Sciatic nerve (tissue), 1 donor: Measurements from ENCODE around the gene ZNFX1.

DNA sequence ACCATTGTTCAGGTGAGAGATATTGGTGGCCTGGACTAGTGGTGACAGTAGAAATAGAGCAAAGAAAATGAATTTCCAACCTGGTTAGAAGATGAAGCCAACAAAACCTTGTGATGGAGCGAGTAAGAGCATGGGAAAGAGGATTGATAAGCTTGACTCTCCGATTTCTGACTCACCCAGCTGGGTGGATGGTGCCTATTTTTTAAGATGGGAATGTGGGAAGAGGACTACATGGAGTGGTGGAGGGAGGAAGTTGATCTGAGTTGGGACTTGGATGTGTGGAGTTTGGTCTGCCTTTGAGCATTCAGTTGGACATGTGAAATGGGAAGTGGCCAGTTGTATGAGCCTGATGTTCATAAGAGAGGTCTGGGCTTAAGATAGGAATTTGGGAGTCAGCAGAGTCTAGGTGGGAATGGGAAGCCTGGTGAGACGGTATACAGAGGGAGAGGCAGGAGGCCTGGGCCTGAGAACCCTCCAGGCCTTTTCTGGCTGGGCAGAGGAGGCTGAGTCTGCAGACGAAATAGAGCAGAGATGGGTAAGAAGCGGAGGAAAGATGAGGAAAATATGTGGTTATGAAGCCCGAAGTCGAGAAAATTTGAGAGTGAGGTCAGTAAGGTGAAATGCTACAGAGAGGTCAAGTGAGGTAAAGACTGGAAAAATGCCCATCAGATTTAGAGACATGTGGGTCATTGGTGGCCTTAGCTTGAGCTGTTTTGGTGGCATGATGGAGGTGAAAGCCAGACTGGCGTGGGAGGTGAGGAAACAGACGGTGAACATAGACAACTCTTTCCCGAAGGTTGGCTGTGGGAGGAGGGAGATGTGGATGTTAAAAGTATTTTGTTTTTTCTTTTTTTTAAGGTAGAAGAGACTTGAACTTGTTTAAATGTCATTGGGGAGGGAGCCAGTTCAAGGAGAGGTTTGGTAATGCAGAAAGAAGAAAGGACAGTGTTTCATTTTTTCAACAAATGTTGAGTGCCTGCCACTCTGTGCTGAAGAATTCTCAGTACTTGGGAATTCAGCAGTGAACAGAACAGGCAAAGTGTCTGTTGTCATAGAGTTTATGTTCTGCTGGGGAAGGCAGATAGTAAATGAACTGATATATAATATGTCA is 9.2 kb downstream of the ARFGEF2 start:
- PRO-cap = no peak

GRCh38 chr20:49035452-49036334 is 10.4 kb upstream of the CSE1L start:
- PRO-cap = no peak

DNA sequence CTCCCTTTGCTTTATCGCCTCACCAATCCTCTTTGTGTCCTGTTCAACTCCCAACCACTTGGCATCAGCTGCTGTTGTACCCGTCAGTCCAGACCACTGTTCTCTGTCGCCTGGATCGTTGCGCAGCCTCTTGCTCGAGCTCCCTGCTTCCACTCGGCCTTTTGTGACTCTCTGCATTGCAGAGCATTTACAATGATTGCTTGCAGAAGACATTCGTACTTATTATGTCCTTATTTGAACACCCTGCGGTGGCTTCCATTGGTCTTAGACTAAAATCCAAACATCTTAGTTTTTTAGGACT is 14.6 kb downstream of the DDX27 start:
- PRO-cap = no peak

DNA sequence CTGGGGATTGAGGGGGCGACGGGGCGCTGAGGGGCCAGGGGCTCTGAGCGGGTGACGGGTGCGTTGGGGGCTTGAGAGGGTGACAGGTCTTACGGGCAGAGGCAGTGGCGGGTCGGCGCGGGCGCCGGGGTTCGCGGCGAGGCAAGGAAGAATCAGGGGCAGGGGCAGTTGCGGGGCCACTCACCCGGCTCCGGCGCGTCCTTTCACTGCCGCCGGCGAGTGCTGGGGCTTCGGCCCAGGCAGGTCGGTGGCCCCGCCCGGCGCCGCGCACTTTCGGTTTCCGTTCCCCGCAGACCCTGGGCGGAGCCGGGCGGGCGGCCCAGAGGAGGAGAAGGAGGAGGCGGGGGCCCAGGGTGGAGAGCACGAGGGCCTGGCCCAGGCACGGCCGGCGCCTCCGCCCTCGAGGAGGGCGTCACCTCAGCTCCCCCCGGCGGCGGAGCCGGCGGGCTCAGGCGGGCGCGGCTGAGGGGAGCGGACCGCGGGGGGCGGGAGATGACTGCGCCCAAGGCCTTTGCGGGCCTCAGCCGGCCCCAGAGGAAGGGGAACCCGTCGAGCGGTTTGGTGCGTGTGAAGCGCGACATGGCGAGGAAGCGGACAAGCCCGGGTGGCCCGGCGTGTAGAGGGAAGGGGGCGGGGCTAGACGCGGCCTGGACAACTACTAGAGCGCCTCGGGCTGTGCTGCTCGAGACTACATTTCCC is at the start of gene ZNFX1:
TSS of gene ZNFX1 (minus strand) at position 221 of the 699 bp plus-strand sequence.
- PRO-cap = bidirectional peak, plus-strand start at position 378 of the sequence, minus-strand start at position 204 of the sequence; bidirectional peak, plus-strand start outside the sequence, minus-strand start at position 592 of the sequence

- PRO-cap = no peak
Observed at GRCh38 chr20:49395094-49395850, 87.2 kb downstream of the KCNB1 start.

- PRO-cap = no peak
Observed at GRCh38 chr20:49604334-49604911, 36.5 kb upstream of the PTGIS start.

GRCh38 chr20:49634732-49635856 is 67.2 kb upstream of the PTGIS start:
- PRO-cap = unidirectional peak, plus-strand start at chr20:49635289

GRCh38 chr20:49637171-49637612 is 69.3 kb upstream of the PTGIS start:
- PRO-cap = no peak

DNA sequence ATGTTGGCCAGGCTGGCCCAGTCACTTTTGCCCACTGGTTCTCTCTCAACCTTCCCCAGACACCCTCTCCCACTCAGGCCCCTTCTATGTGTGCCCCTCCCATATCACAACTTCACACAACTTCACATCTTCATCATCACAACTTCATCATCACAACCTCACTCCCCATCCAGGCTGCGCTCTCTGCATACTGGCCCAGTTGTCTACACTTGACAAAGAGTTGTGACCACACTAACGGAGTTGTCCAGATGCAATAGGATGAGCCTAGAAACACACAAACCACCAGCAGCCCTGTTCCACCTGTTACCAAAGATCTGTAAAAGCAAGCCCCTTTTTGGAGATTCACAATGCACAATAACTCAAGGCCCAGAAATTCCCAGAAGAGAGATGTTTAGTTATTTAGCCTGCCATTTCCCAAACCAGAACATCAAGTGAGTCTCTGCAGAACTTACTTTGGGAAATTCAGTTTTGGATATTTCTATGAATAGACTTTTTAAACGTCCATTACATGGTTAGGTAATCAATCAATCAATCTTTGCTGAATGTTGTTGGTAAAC is 53.6 kb downstream of the B4GALT5 start:
- PRO-cap = no peak

DNA sequence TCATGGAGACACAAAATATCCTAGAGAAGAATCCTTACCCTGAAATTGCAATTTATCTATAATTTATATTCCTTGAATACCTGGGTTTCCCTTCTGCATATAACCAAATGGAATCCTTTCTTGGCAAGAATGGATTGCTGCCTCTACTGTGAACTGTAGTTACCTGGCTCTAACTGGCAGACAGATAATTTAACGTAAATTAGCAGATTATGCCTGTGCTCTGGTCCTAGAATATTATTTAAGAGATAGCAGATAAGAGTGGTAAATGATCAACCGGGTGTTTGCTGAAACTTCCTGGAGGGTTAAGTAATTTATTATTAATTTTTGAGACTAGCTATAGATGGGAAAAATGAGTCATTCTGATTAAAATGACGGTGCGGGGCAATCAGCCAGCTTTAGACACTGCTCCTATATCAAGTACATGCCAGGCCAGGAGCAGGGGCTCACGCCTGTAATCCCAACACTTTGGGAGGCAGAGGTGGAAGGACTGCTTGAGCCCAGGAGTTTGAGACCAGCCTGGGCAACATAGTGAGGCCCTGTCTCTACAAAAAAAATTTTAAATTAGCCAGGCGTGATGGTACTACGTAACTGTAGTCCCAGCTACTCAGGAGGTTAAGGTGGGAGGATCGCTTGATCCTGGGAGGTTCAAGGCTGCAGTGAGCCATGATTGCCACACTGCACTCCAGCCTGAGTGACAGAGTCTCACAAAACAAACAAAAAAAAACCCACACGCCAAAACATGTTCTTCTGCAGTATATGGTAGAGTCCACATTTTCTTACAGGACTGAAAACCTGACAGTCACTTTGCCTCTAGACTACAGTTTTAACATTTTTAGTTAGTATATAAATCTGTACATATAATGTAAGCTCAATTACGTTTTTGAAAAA is 22.6 kb downstream of the B4GALT5 start:
- PRO-cap = no peak

DNA sequence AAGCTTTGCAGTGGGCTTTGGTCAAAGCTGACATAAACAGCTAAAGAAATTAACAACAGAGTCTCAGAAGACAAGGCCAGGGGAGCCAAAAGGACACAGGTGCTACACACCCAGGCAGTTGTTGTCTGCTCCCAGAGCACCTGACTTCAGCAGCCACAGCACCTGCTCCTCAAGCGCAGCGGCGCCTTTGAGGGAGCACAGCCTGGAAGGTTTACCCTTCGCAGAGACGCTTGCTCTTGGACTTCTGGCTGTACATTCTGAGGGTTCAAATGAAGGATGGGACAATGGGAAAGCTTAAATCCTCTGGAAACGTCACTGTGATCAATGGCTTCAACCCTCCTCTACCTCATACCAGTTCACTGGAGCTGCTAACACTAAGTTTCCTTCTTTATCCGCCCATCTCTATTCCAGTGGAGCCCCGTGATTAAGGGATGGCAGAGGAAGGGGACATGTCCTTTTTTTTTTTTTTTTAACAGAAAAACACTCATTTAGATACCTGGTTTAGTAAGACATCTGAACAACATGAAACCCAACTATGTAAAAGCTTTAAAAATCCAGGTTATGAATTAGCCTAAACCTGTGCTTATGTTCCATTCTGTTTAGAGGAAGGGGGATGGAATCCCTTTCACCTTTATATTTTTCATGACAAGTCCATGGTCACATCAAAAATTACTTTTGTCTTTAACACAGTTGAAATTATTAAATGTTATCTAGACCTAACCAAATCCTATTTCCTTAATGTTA is 16.4 kb downstream of the B4GALT5 start:
- PRO-cap = no peak

- PRO-cap = no peak
Observed at GRCh38 chr20:49706457-49707322, 7.0 kb downstream of the B4GALT5 start.

DNA sequence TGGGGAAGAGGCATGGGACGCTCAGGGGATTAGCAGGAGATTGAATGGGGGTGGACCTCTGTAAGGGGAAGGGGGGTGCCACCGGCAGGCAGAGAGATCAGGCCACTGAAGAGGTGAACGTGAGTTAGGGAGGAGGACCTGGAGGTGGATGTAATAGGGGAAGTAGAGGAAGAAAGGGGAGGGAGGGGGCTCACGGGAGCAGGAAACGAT is 921 bp downstream of the B4GALT5 start:
- PRO-cap = bidirectional peak, plus-strand start outside the sequence, minus-strand start at position 107 of the sequence

DNA sequence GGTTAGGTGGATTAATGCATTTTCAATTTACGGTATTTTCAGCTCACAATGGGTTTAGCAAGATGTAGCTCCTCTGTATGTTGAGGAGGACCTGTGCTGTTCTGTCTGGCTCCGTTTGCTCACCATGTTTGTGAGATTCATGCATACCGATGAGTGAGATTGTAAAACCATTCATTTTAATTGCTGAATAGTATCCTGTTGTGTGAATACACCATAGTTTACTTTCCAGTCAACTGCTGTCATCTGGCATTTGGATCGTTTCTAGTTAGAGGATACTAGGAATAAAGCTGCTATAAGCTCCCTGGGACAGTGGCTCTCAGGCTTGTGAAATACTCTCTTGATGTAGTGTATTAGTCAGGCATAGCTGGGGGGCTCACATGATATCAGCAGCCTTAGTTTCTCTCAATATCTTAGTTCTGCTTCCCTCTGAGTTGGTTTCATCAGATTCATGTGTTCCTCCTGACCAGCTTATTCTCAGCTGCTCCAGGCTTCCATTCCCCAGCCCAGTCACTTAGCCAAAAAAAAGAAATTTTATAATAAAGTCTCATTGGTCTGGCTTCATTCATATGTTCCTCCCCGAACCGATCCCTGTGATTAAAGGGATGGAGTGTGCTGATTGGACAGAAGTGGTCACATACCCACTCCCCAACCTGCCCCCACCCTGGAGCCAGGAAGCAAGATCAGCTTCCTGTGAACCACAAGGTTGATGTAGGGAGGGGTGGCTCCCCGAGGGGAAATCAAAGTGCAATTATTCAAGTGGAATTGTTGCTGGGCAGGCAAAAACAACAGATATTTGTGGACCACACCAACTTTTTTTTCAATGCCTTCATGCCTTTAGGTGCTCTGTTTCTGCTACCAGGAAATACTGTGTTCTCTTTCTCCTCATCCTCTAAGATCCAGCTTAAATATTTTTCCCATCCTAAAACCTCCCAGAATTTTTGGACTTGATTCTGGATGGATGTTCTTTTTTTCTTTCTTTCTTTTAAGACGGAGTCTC is 11.0 kb upstream of the B4GALT5 start:
- PRO-cap = no peak

GRCh38 chr20:49794840-49795412 is 17.7 kb upstream of the SLC9A8 start:
- PRO-cap = unidirectional peak, minus-strand start at chr20:49794977

GRCh38 chr20:50112079-50113028 is 596 bp downstream of the UBE2V1 start:
- PRO-cap = bidirectional peak, plus-strand start at chr20:50112775, minus-strand start at chr20:50112693; bidirectional peak, plus-strand start at chr20:50112963, minus-strand start at chr20:50112846

GRCh38 chr20:50139740-50140930 is 13.4 kb downstream of the PEDS1 start:
- PRO-cap = no peak

- PRO-cap = no peak
Observed at GRCh38 chr20:50144420-50144793, 9.1 kb downstream of the PEDS1 start.

- PRO-cap = unidirectional peak, plus-strand start at chr20:50152285; bidirectional peak, plus-strand start at chr20:50152611, minus-strand start at chr20:50152375
Observed at GRCh38 chr20:50152103-50152817, 1.3 kb downstream of the PEDS1 start.

GRCh38 chr20:50278442-50279495 is 88.1 kb downstream of the CEBPB start:
- PRO-cap = no peak